ENCODE results near the gene ZNF644.

DNA sequence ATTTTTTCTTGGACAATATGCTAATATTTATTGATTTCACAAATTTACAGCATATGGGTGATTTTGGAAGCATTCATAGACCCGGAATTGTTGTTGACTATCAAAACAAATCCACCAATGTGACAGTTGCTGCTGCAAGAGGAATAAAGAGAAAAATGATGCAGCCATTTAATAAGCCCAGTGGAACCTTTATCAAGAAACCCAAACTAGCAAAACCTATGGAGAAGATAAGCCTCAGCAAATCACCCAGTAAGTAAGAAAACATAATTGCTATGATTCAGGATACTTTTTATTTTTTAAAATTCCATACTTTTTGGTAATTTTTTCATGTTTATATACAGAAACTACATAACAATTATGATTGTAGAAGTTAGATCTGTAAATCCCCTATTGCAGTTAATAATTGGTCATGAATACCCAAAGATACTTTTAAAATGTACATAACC is 15.2 kb downstream of the ZNF326 start:
- PRO-cap: no peak

- PRO-cap: no peak
These were observed 31.8 kb upstream of the BARHL2 start for GRCh38 chr1:90748876-90749335.

DNA sequence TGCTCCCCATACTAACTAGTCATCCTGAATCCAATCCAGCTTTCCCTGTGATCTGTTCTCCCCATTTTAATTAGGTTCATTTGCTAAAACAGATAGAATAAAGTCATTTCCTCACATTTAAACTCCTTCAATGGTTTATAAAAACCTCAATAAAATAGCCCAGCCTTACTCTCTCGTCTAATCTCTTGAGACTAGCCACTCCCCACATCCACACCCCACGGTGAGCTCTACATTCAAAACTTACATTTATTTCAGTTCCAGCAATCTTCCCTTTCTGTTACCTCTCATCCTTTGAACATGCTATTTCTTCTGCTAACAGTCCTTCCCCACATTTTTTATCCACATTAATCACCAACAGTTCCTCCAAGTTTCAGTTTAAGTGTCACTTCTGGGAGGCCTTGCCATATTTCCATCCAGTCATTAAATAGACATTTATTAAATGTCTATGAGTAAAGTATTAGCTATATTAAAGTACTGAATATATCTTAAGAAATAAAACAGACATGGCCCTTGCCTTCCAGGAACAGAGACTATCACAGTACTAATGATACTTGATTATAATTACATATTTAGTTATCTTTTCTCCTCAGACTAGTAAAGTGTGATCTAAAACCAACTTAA is 47.0 kb downstream of the ZNF644 start:
- PRO-cap: no peak

DNA sequence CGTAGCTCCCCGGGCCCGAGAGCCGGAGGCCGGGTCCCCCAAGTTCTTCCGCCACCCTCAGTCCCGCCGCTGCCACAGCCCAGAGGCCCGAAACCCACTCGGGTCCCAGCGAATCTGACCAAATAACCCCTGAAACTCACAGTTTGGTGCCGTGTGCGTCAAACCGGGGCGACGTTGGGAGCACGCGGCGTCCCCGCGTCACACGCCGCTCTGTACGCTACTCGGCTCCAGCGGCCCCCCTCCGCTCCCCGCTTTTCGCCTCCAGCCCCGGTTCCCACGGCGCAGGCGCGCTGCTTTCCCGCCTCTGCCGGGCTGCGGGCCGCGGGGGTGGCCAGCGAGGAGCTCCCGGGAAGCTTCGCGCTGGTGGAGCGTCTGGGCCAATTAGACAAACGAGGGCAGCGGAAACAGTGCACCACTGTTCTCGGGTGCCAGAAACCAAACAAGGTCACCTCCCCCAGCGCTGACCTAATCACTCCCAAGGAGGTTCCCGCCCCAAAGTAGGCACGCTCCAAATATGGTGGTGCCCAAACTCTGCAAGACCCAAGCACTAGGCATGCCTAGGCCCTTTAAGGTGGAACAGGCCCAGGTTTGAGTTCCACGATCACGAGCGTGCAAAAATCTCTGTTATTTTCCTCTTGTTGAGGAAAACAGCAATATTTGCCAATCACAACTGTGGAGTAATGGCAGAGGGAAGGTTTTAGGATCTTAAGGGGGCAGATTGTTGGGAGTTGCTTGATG is at the start of gene ZNF644:
Gene ZNF644 (minus strand): TSS at position 186 of the 738 bp plus-strand sequence.
- PRO-cap: bidirectional peak, plus-strand start at position 301 of the sequence, minus-strand start at position 212 of the sequence; bidirectional peak, plus-strand start at position 384 of the sequence, minus-strand start at position 441 of the sequence

DNA sequence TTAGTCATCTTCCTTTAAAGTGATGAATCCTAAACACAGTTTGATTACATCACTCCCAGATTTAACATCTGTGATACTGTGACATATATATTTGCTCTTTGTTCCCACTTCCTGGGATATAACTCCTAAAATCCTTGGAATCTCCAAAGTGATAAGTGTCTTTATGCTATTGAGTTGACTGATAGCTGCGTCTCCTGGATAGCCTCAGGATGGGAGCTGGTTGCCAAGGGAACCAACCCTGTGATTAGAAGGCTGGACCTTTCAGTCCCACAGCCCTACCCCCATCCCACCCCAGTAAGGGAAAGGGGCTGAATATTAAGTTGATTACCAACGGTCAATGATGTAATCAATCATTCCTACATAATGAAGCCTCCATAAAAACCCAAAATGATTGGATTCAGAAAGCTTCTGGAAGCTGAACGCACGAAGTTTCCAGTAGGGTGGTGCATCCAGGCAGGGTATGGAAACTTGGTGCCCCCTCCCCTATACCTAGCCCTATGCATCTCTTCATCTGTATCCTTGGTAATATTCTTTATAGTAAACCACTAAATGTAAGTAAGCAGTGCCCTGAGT is 21.4 kb downstream of the GLMN start:
- PRO-cap: no peak

- PRO-cap: no peak
These were observed 65.0 kb downstream of the RPAP2 start for GRCh38 chr1:92363782-92364416.

DNA sequence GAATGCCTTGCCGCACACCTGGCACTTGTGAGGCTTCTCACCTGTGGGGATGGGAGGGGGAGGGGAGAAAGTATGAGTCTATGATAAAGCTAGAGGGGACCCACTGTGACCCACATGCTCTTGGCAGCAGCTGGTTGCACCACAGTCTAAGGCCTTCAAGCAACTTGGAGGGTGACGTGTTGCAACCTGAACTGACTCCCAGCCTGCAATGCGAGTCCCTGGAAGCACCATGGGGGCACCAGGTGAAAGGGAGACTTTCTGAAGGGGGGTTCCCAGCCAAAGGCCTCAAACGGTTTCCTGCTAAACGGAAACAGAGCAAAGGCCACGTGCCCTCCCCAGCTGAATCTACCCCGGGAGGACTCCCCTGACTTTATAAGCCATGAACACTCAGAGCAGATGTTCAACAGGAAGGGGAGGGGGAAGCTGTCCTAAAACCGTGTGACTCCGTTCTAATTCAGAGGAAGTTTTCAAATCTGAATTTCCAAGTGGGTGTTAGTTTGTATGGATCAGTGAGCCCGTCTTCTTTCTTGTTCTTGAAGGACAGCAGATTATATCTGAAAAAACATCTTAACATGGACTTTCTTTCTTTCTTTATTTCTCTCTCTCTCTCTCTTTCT is 10.4 kb downstream of the GFI1 start:
- PRO-cap: no peak

GRCh38 chr1:92588385-92589166 is 101.9 kb upstream of the GFI1 start:
- PRO-cap: no peak

DNA sequence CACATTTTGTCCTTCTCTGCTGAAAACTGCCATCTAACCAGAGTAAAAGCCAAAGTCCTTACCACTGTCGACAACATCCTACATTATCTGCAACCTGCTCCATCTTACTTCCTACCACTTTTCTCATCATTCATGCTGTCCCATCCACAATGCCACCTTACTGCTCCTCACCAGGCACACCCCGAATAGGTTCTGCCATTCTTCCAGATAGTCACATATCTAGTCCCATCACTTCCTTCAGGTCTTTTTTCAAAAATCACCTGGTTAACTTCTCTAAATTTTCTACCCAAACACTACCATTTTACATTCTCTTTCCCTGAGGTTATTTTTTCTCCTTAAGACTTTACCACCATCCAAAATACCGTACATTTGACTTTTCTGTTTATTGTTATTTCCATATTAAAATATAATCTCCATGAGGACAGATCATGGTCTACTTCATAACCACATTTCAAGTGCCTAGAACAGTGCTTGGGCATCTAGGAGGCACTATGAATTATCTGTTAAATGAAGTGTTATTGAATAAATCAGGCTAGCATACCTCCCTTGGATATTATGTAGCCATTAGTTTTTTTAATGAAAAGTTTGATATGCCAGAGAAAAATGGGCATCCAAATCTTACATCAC is 112.6 kb downstream of the EVI5 start:
- PRO-cap: no peak

DNA sequence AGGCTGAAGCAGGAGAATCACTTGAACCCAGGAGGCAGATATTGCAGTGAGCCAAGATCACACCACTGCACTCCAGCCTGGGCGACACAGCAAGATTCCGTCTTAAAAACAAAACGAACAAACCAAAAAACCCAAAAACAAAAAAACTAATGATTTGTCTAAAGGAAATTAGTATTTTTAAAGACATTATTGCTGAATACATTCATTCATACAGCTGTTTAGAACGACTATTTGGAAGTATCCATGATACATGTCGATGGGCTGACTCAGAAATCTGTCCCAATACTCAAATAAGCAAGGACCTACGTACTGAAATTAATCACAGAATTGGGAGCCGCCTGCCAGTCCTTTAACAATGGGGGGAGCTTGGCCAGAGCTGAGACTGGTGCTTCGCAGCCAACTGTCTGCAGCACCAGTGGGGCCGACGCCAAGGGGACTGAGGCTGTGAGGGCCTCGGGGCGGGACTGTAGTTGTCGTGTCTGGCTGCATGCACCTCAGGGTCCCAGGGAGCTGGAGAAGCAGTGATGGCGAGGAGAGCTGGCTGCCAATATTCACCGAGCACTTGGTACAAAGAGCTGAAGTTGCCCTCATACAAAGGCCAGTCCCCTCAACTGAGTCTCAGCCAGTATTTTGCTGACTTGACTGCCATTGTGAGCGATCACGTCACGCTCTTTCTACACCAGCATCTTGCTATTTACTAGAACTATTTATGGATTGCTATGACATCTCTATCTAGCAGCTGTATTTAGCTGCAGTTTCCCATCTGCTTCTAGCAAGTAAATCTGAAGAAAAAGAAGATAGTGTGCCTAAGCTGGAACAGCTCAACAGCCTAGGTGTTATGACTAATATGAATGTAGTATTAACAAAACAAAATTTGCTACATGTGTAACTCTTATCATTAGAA is 29.3 kb downstream of the EVI5 start:
- PRO-cap: no peak

GRCh38 chr1:92817346-92817704 is 14.5 kb upstream of the RPL5 start:
- PRO-cap: unidirectional peak, plus-strand start at chr1:92817619

- PRO-cap: no peak
These were observed 11.0 kb downstream of the RPL5 start for GRCh38 chr1:92842770-92843274.

- PRO-cap: no peak
These were observed 10.2 kb downstream of the DIPK1A start for GRCh38 chr1:92950825-92951738.

DNA sequence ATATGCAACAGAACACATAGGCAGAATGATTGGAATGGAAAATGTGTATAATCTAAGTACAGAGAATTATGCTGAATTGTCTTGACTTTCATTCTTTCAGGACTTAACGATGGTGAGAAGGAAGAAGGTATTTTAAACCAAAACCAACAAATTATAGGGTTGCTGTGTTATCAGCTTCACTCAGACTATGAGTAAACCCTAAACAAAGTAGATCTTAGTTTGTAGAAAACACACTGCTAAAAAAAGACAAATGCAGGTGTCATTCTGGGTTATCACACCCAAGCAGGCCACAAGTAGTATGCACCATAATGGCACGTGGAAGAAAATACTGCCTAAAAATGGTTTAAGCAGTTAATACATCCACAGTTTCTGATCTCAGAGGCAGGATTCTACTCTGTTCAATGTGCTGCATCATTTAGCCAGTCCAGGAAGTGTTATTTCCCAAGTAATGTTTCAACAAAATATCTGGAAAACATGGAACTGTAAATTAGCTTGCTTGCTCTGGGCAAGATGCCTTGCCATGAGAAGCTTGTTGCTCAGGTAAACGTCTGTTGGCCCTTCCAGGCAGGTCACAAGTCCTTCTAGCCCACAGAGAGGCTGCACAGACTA is 4.2 kb downstream of the DIPK1A start:
- PRO-cap: no peak

DNA sequence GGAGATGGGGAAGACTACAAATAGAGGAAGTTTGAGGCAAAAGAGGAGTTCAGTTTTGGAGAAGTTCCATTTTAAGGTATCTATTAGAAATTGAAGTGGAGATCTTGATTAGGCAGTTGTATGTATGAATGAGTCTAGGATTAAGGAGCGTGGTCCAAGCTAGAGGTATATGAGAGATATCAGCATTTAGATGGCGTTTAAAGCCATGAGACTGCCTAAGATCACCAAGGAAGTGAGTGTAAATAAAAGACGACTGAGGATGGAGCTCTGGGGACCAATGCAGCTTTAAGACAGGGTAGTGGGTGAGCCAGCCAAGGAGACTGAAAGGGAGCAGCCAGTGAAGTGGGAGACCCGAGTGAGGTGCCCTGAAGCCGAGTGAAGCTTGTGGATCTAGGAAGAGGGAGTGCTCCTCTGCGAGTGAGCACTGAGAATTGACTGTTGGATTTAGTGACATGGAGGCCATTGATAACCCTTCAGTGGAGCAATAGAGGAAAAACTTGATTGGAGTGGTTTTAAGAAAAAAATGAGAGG is 2.0 kb upstream of the DIPK1A start:
- PRO-cap: no peak

DNA sequence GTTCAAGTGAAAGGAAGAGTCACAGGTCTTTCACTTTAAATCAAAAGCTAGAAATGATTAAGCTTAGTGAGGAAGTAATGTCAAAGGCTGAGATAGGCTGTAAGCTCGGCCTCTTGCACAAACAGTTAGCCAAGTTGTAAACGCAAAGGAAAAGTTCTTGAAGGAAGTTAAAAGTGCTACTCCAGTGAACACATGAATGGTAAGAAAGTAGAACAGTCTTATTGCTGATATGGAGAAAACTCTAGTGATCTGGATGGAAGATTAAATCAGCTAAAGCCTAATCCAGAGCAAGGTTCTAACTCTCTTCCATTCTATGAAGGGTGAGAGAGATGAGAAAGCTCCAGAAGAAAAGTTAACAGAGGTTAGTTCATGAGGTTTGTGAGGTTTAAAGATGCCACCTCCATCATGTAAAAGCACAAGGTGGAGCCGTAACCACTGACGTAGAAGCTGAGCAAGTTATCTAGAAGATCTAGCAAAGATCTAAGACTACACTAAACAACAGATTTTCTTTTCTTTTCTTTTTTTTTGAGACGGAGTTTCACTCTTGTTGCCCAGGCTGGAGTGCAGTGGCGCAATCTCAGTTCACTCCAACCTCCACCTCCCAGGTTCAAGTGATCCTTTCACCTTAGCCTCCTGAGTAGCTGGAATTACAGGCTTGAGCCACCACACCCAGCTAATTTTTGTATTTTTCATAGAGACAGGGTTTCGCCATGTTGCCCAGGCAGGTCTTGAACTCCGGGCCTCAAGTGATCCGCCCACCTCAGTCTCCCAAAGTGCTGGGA is 19.9 kb upstream of the DIPK1A start:
- PRO-cap: no peak

GRCh38 chr1:93147794-93148830 is 32.1 kb downstream of the TMED5 start:
- PRO-cap: unidirectional peak, minus-strand start at chr1:93148204

- PRO-cap: no peak
These were observed 14.8 kb upstream of the DR1 start for GRCh38 chr1:93330884-93331229.

DNA sequence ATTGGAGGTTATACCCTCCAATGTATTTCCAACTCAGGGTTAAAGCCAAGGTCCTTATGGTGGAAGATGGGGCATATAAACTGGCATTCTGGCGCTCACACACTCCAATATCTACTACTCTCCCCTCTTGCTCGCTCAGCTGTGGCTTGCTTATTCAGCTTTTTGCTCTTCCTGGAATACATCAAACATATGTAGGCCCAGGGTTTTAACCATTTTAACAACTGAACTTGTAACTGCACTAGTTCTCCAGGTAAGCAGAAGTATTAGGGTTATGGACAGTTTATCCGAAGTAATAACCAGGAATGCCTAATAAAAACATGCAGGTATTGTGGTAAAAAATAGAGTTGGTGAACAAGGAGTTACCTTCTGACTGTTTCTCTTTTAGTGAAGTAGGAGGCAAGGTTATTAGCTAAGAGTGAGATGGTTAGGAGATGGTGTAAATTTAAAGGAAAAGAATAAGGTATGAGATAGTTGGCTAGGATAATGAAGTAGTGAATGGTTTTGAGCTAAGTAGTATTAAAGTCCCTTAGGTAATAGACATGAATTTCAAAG is 40.7 kb downstream of the FNBP1L start:
- PRO-cap: no peak

GRCh38 chr1:93585022-93585766 is 96.4 kb downstream of the BCAR3 start:
- PRO-cap: bidirectional peak, plus-strand start at chr1:93585371, minus-strand start at chr1:93585147